Hematopoietic multipotent progenitor cell (in vitro differentiated cells): ENCODE results near the genes TRMT6 and TASP1.

GRCh38 chr20:5748244-5748536 lies 2.0 kb upstream of the SHLD1 start:
- CAGE, long polyA plus RNA, result no peak

- CAGE, long polyA plus RNA, result no peak
Observed at GRCh38 chr20:5753258-5753953, 3.2 kb downstream of the SHLD1 start.

- CAGE, long polyA plus RNA, result start-site peak on the minus strand at chr20:5950391-5950541, 404 reads; start-site peak on the plus strand at chr20:5950664-5950689, 39 reads
Observed at GRCh38 chr20:5949962-5951158, at the start of gene TRMT6. TRMT6 (minus strand) TSS chr20:5950533.

DNA sequence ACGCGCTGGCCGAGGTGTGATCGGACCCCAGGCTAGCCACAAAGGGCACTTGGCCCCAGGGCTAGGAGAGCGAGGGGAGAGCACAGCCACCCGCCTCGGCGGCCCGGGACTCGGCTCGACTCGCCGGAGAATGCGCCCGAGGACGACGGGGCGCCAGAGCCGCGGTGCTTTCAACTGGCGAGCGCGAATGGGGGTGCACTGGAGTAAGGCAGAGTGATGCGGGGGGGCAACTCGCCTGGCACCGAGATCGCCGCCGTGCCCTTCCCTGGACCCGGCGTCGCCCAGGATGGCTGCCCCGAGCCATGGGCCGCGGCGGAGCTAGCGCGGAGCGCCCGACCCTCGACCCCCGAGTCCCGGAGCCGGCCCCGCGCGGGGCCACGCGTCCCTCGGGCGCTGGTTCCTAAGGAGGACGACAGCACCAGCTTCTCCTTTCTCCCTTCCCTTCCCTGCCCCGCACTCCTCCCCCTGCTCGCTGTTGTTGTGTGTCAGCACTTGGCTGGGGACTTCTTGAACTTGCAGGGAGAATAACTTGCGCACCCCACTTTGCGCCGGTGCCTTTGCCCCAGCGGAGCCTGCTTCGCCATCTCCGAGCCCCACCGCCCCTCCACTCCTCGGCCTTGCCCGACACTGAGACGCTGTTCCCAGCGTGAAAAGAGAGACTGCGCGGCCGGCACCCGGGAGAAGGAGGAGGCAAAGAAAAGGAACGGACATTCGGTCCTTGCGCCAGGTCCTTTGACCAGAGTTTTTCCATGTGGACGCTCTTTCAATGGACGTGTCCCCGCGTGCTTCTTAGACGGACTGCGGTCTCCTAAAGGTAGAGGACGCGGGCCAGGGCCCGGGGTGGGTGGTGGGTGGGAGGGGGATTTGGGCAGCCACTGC lies 815 bp downstream of the BMP2 start:
- CAGE, long polyA plus RNA, result no peak

DNA sequence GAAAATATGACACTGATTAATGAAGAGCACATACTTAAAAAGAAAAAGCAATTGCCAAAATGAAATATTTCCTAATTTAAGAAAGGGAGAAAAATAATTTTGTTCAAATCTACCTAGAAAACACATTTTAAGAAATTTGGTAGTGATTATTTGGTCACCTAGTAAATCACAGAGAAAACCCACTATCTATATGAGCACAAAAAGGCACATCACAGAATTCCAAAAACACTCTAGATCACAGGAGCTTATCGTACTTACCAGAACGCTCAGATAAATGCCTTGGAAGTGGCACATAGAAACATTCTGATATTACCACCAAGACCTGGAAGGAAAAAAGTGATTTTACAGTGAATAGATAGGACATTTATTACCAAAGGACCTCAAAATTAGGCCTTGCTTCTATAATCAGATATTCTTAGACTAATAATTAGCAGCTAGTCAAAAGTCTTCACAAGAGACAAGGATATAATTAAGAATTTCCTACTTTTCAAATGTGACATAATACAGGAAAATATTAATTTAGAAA lies 36.0 kb downstream of the TMX4 start:
- CAGE, long polyA plus RNA, result no peak

GRCh38 chr20:8238482-8239163 lies 106.6 kb downstream of the PLCB1 start:
- CAGE, long polyA plus RNA, result no peak

DNA sequence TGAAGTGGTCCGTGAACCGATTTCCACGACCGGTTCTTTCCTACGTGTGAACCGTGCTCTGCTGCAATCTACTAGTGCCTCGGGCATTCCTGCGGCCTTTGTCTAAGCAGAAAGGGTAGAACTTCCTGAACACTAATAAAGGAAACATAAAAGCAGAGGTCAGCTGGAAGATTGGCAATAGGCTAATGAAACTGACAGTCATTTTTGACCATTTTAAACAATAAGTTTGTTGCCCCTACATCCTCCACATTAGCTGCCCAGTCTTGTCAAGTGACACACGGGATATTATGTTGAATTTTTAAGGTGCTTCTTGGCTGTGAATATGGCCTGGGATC lies 410.1 kb downstream of the PLCB1 start:
- CAGE, long polyA plus RNA, result no peak

- CAGE, long polyA plus RNA, result no peak
Observed at GRCh38 chr20:9356769-9357092, 157.7 kb upstream of the LAMP5 start.

GRCh38 chr20:10352226-10352866 lies 81.7 kb downstream of the MKKS start:
- CAGE, long polyA plus RNA, result no peak

- CAGE, long polyA plus RNA, result no peak
Observed at GRCh38 chr20:10638822-10640166, 34.5 kb downstream of the JAG1 start.

- CAGE, long polyA plus RNA, result no peak
Observed at GRCh38 chr20:10665547-10666150, 8.2 kb downstream of the JAG1 start.

GRCh38 chr20:10711195-10711754 lies 37.5 kb upstream of the JAG1 start:
- CAGE, long polyA plus RNA, result no peak

DNA sequence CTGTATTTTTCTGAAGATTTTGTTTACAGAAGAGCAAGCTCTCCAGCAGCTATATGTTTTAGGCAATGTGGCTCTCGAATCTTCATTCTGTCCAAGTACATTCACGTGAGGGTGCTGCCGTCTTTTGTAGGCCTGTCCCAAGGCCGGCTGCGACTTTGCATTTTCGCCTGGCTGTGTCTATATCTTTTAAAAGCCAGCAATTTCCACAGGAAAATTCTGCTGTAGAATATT lies 93.2 kb upstream of the JAG1 start:
- CAGE, long polyA plus RNA, result no peak

DNA sequence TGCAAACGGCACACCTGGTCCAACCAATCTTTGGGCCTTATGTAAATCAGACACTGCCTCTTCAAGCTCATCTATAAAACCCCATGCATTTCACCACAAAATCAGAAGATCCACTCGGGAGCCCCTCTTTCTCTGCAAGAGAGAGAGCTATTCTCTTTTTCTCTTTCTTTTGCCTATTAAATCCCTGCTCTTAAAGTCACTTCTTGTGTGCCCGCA lies 341.9 kb upstream of the JAG1 start:
- CAGE, long polyA plus RNA, result no peak

GRCh38 chr20:11337477-11337690 lies 580.3 kb upstream of the BTBD3 start:
- CAGE, long polyA plus RNA, result no peak

DNA sequence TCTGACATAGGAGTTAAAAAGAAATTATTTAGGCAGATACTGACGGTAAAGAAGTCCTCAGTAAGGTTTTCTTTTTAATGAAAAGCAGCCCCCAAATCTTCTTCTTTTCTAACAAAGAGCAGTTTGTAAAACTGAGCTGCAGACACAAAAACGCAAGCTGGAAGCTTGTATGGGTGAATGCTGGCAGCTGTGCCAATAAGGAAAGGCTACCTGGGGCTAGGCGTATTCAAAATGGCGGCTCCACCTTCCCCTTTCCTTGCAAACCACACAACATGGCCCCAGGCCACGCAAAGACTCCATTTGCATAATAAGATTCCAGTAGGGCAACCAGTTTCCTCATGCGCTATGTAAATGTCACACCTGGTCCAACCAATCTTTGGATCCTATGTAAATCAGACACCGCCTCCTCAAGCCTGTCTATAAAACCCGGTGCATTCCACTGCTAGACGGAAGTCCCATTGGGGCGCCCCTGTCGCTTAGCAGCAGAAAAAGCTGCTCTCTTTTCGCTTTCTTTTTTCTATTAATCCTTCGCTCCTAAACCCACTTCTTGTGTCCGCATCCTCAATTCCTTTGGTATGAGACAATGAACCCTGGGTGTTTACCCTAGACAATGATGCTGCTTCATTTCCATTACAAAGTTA lies 505.9 kb upstream of the BTBD3 start:
- CAGE, long polyA plus RNA, result no peak

DNA sequence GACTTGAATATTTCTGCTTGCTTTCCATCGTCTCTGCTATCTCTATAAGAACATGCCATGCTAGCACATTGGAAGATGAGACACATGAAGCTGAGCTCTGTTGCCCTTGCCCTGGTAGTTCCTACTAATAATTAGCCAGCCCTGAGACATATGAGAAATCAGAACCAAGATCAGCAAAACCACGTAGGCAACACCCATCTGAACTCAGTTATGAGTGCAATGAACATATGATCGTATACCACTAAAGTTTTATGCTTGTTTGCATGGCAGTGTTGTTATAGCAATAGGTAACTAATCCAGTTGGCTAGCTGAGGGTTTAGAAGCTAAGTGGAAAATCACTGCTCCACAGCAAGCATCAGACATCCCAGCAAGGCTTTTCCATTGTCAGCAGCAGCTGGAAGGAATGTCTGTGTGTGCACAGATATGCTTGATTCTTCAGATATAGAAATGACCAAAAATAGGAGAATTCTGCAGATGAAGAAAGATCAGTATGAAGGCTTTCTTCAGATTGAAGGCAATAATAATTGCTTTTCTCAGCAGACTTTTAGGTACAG lies 180.8 kb downstream of the BTBD3 start:
- CAGE, long polyA plus RNA, result no peak

DNA sequence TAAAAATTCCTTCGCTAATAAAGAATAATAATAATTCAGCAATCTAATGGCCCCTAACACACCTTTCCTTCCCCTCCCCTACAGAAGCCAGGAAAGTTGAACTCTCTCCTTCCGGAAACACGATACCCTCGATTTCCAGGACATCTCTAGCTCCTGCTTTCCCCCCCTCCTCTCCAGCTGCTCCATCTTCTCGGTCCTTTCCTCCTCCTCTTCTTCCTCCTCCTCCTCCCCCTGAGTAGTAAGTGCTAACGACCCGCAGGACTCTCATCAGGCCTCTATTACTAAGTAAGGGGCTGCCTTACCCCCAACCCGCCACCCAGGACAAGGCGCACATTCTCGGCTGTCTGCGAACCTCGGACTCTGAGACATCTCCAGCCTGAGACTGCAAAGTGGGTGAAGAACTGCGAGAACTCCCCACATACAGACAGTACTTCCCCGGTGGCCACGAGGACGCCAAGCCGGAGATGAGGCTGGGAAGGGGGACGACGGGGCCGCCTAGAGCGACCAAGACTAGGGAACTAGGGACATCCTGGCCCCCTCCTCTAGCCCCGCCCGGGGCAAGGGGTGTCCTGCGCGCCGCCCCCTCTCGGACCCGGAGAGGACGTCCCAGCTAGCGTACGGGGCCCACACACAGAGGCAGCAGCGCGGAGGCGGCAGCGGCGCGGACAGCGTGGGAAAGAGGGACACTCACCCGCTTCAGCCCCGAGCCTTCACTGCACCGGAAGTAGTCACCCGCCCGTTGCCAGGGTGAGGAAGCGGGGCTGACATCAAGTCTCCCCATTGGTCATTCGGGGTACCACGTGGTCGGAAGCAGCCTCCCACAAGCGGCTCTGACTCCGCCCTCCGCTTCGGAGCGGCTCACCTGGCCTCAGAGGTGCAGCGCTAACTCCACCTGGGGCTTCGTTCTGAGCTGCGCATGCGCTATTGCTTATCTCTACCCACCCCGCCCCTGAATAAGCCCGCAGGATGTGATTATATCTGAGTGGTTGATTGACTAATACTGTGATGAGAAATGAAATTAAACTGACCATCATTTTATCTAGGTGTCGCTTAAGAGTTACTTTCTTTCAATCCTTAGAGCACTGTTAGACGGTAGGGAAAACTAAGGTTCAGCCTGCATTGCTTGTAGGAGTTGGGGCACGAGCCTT lies at the start of gene TASP1:
TSS of gene TASP1 (minus strand) at position 730 of the 1,148 bp plus-strand sequence.
- CAGE, long polyA plus RNA, result no peak

- CAGE, long polyA plus RNA, result no peak
Observed at GRCh38 chr20:13774905-13775393, 9.8 kb downstream of the ESF1 start.

DNA sequence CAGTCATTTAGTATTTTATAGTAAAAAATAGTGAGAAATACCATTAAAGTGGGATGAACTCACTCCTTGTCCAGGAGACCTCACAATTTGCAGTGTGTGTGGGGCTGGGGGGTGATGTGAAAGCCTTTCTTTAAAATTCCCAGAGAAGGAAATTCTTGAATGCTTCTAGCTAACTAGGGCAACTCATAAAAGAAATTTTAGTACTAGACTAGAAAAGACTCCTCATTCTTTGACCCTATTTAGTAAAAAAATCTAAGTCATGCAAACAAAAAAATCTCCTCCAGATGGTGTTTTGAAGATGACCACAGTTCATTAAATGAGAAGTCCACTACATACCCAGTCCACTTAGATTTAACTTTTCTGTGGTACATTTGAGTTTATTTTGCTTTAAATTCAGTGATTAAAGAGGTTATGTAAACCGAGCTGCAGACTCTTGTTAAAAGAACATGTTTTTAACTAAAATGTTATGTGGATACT lies 67.5 kb downstream of the NDUFAF5 start:
- CAGE, long polyA plus RNA, result no peak